Peyer's patch (tissue), 4 donors: Measurements from ENCODE around the genes WFDC11 and ZSWIM1.

DNA sequence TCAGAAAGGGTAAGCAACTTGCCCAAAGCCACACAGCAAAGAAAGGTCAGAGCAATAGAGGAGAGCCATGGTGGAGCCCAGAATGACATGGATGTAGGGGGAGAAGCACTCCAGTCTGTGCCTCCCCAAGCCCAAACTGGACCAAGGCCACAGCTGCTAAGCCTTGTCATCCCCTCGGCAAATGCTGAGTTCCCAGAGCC lies 857 bp downstream of the CCN5 start:
- PRO-cap = no peak
- RAMPAGE, long total RNA, 4 experiments = no peak in any of the 4 experiments

- PRO-cap = no peak
- RAMPAGE, long total RNA, 4 experiments = no peak in any of the 4 experiments
These were observed 2.7 kb downstream of the CCN5 start for GRCh38 chr20:44717974-44718229.

GRCh38 chr20:44906172-44906954 lies 3.5 kb upstream of the PABPC1L start:
- PRO-cap = no peak
- RAMPAGE, long total RNA, 4 experiments = no peak in any of the 4 experiments

GRCh38 chr20:44909239-44909661 lies 610 bp upstream of the PABPC1L start:
- PRO-cap = no peak
- RAMPAGE, long total RNA, 4 experiments = no peak in any of the 4 experiments

DNA sequence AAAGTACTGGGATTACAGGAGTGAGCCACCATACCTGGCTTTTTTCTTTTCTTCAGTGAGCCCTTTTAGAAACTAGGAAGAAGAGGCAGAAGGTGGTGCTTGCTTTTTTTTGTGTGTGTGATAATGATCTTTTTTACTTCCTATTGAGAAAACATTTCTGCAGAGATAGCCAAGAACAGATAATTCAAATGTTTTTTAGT lies 12.7 kb downstream of the STK4 start:
- PRO-cap = no peak
- RAMPAGE, long total RNA, 4 experiments = no peak in any of the 4 experiments

DNA sequence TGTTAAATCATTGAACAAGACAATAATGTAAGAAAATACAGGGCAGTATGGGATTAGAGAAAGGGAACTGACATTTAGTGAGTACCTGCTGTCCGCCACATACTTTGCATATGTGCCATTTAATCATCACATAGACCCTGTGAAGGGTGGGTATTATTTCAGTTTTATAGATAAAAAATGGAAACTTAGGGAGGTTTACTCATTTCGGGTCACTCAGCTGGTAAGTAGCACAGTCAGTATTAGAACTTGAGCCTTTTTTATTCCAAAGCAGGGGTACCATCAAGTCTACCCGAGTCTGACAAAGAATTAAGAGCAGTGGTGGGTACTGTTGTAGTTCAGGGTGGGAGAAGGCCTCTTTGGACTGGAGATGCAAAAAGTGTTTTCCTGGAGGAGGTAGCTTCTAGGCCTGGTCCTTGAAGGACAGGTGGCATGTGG lies 31.5 kb downstream of the STK4 start:
- PRO-cap = no peak
- RAMPAGE, long total RNA, 4 experiments = no peak in any of the 4 experiments

GRCh38 chr20:45069836-45070556 lies 30.9 kb downstream of the KCNS1 start:
- PRO-cap = no peak
- RAMPAGE, long total RNA, 4 experiments = start-site peak on the plus strand in 1 of 4 experiments, at chr20:45069967-45070050 at its widest, 5 reads per replicate

DNA sequence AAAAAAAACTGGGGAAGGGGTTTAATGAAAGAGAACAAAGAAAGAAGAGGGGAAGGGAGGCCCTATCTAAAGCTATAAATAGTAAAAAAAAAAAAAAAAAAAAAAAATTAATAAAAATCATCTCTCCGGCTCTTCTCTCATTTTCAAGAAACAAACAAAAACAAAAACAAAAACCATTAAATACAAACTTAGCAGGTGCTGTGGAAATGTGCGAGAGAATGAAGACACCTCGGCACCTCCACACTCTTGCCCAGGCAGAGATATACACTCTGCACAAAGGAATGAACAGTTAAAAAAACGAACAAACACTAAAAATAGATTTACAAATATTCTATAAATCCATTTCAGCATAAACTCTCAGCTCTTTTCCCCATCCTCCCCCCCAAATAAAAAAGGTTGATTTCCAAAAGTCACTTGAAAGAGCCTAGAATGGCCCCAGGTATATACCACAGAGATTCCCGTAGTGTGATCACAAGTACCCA lies 18.2 kb upstream of the MATN4 start:
- PRO-cap = no peak
- RAMPAGE, long total RNA, 4 experiments = no peak in any of the 4 experiments

DNA sequence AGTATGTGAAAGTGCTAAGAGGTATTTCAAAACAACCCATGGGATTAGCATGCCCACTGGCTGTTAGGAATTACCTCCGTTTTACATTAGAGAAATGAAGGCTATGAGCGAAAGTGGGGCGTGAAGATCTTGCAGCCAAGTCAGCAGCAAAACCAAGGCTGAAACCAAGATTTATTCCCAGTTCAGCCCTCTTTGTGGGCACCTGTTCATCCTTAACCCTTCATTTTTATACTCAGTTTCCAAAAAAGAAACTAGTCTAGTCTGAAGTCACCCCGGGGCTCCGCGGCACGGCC lies 9.7 kb downstream of the SDC4 start:
- PRO-cap = no peak
- RAMPAGE, long total RNA, 4 experiments = no peak in any of the 4 experiments

- PRO-cap = unidirectional peak, plus-strand start at chr20:45345781; bidirectional peak, plus-strand start at chr20:45345842, minus-strand start at chr20:45345798
- RAMPAGE, long total RNA, 4 experiments = no peak in any of the 4 experiments
These were observed 2.9 kb downstream of the SDC4 start for GRCh38 chr20:45345024-45346016.

GRCh38 chr20:45409575-45410011 lies 1.5 kb downstream of the DBNDD2 start:
- PRO-cap = no peak
- RAMPAGE, long total RNA, 4 experiments = no peak in any of the 4 experiments

DNA sequence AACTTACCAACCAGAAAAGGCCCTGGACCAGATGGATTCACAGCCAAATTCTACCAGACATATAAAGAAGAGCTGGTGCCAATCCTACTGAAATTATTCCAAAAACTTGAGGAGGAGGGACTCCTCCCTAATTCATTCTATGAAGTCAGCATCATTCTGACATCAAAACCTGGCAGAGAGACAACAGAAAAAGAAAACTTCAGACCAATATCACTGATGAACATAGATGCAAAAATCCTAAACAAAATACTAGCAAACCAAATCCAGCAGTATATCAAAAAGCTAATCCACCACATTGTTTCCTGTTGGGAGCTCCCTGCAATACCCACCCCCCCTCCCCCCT lies at the start of gene WFDC11:
WFDC11 (minus strand) TSS at position 69 of the 343 bp plus-strand sequence.
- PRO-cap = no peak
- RAMPAGE, long total RNA, 4 experiments = no peak in any of the 4 experiments

DNA sequence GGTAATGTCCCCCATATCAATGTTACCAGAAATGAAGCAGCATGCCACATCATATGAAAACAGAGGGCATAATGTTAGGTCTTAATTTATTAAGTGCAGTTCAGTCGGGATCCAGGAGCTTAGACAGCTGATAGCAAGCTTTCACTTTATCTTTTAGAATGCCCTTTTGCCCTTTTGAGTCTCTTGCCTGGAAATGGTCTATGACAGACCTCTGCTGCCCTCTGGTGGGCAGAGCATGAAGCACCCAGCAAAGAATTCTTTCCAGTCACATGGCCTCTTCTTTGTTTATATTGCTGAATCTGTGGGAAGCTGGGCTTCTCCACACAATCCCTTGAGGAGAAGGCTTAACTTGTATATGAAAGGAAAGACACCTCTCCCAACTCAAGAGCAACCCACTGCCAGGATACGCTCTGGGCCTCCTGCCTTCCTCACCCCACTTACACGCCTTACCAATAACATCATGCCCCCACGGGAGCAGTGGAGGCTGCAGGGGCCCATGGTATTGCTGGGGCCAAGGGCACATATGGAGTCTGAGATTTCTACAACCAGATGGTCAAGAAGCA lies 20.5 kb downstream of the WFDC3 start:
- PRO-cap = no peak
- RAMPAGE, long total RNA, 4 experiments = no peak in any of the 4 experiments

GRCh38 chr20:45775052-45775416 lies 16.6 kb downstream of the WFDC3 start:
- PRO-cap = no peak
- RAMPAGE, long total RNA, 4 experiments = no peak in any of the 4 experiments

- PRO-cap = no peak
- RAMPAGE, long total RNA, 4 experiments = no peak in any of the 4 experiments
These were observed 12.5 kb downstream of the WFDC3 start for GRCh38 chr20:45778683-45780013.

GRCh38 chr20:45783654-45784114 lies 8.0 kb downstream of the WFDC3 start:
- PRO-cap = no peak
- RAMPAGE, long total RNA, 4 experiments = no peak in any of the 4 experiments

- PRO-cap = no peak
- RAMPAGE, long total RNA, 4 experiments = no peak in any of the 4 experiments
These were observed 5.1 kb downstream of the UBE2C start for GRCh38 chr20:45817418-45818143.

DNA sequence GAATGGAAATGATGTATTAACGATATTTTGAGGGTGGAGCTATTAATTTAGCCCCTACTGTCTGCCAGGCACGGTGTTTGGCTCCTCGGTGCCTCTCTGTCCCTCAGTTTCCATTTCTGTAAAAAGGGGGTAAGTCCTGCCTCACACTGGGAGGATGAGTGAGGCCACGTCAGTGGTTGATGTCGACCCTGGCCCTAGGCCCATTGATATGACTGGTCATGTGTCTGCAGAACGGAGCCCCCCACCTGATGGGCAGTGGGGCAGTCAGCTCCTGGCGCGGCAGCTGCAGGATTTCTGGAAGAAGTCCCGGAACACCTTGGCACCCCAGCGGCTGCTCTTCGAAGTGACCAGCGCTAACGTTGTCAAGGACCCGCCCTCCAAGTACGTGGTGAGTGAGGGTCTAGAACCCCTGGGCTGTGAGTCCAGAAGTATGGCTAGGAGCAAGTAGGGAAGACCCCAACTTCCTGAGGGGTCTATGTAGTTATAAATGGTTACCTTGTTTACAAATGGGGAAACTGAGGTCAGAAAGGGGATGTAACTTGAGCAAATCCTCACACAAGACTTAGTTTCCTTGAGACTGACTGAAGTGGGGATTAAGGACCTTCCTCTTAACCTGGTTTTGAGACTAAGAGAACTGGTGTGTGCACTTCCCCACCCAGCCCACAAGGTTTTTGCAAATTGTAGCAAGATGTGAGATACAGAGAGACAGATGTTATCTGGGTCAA lies 1.3 kb downstream of the SNX21 start:
- PRO-cap = no peak
- RAMPAGE, long total RNA, 4 experiments = no peak in any of the 4 experiments

DNA sequence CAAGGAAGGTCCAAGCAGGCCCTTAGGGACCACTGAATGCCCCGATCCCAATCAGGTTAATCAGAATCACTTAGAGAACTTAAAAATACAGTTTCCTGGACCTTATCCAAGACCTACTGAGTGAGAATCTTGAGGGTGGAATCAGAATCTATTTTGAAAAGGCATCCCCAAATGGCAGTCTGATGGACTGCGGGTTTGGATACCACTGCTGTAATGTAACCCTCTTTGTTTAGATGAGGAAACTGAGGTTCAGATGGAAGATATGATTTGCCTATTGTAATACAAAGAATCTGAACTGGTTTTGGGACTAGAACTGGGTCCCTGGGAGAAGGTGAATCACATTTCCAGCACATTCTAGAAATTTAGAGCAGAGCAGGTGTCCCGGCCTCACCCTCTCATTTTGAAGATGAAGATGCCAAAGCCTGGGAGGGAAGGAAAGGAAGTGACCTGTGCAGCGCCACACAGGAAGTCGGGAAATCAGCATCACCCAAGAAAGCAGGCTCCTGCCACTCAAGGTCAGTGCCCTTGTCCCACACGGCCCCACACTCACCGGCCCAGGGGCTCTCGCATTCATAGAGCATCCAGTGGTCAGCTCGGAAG lies 9.5 kb downstream of the SNX21 start:
- PRO-cap = no peak
- RAMPAGE, long total RNA, 4 experiments = no peak in any of the 4 experiments

DNA sequence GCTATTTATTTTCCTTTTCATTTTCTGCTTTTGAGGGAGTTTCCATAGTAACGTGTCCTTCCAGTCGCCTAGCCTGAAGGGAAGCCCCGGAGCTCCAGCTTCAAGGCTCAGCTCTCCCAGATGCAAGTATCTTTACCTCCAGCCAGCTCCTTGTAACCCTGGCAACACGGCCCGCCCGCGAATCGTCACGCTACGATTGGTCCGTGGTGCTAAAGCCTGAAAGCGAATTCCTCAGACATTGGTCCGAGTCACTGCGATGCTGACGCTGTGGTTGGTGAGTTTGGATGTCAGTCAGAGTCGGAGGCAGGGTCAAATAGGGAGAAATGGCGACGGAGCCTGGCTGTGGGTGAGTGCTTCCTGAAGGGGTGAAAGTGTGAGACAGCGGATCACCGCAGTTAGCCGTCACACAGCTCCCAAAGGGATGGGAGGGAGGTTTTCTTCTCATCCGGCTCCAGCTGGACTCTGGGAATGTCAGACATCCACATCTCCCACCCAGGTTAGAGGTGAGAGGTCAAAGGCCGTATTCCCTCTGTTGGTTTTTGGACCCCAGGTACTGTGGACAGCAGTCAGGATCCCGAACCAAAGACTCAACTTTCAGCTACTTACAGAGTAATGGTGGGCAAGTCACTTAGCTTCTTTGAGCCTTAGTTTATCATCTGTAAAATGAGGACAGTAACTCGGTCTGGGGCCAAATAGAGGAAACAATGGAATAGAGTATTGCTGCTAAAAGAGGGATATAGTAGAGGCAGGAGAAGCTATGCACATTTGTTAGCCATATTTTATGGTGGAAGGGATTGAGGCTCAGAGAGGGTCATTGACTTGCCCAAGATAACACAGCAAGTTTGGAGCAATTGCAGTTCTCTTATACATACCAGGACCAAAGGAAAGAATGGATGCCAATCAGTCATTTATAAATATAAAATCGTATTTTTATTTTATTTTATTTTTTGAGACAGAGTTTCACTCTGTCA lies at the start of gene ZSWIM1:
ZSWIM1 (plus strand) TSS at position 312 of the 971 bp plus-strand sequence.
- PRO-cap = bidirectional peak, plus-strand start at position 320 of the sequence, minus-strand start at position 124 of the sequence
- RAMPAGE, long total RNA, 4 experiments = start-site peak on the plus strand in 2 of 4 experiments, centred at positions 304 to 317 of the sequence, 52 to 55 reads per replicate